Non-pigmented ciliary epithelial cell (primary cell): Measurements from ENCODE around the gene HOXD3.

DNA sequence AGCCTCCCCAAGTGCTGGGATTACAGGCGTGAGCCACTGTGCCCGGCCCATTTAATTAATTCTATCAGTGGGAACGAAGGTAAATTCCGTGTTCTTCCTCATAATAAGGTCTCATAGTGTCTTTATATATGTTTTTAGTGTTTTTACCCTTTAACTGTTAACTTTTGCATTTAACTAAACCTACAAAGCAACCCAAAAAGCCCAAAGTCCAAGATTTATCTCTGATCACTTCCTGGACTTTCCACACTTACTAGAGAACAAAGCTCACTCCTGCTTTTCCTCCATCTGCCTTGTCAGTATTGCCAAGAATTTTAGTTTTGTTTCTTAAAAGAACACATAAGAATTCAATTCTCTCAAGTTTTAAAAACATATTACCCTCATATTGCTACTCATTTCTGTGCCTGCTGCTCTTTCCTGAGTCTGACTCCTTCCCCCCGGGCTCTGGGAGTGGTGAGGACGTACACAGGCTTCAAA, 24.8 kb upstream of the GPR155 start:
- RRBS = no CpG with 5 or more reads among the region's 6 CpGs

GRCh38 chr2:174588674-174589511, 8.7 kb downstream of the WIPF1 start:
- RRBS = no CpG with 5 or more reads among the region's 7 CpGs

GRCh38 chr2:174778160-174779332, 14.3 kb upstream of the CHRNA1 start:
- RRBS = no CpG with 5 or more reads among the region's 17 CpGs

DNA sequence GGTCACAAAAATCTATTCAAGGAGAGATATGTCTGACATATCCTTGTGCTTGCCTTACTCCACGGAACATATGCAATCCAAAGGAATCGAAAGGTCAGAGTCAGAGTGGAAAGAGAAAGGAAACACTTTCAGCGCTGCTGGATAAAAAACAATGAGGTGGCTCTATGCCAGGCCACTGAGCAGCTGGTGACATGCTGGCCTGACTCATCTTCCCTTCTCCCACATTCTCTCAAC, 6.8 kb downstream of the CHN1 start:
- RRBS = no CpG with 5 or more reads among the region's 3 CpGs

- RRBS = no CpG with 5 or more reads among the region's 9 CpGs
These were observed 23.0 kb upstream of the CHN1 start for GRCh38 chr2:175028129-175028611.

- RRBS = no CpG with 5 or more reads among the region's 37 CpGs
These were observed 408.0 kb downstream of the LNPK start for GRCh38 chr2:175593681-175594796.

- RRBS = no CpG with 5 or more reads among the region's 16 CpGs
These were observed 3.2 kb upstream of the HOXD12 start for GRCh38 chr2:176096189-176096974.

- RRBS = no CpG with 5 or more reads among the region's 3 CpGs
These were observed 1.9 kb downstream of the HOXD10 start for GRCh38 chr2:176118588-176118829.

GRCh38 chr2:176118830-176119511, 2.4 kb downstream of the HOXD10 start:
- RRBS = 8% methylated on average over 4 of the region's 24 CpGs

DNA sequence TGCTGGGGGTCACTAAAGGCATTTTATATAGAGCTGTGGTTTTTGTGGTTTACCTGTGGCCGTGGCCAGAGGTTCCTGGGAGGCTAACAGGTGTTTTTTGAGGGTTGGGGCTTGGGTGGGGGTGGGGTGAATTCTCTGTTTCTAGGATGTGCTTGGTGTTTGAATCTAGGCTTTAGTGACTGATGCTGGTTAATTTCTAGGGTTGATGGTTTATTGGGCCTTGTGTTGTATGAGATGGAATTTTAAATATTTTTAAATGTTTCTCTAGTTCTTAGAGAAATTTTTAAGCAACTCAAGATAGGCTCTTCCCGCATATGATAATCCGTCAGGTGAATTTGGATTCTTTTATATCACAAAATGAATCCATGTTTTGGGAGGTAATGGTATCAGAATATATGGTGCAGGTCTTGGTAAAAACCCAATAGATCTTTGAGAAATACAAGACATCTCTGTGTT, 7.9 kb downstream of the HOXD8 start:
- RRBS = no CpG with 5 or more reads among the region's 3 CpGs

DNA sequence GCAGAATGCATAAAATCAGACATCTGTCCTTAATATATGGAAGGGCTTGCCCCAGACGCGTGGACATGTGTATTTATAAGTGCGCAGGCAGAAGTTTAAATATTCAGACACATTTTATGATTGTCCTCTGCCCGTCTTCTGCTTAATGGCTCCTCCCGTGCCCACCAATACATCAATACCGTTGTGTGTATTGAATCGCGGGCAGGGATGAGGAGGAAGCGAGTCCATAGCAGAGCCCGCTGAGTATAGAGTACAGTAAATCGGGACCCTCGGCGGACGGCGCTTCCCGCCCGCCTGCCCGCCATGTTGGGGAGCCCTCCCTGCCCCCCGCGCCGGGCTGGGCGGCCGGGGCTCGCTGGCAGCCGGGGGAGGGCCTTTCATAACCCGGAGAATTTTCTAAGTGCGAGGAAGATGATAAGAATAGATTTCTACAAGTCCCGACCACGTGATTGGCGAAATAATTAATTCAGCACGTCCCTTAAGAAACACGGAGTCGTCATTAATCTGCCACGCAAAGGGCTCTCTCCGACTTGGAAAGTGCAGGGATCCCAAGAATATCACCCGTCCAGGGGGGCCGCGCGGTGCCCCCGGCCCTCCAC, at the start of gene HOXD3:
HOXD3 (plus strand) TSS at position 490 of the 599 bp plus-strand sequence.
- RRBS = no CpG with 5 or more reads among the region's 40 CpGs

- RRBS = 5% methylated on average over 7 of the region's 26 CpGs
These were observed 6.0 kb downstream of the HOXD3 start for GRCh38 chr2:176162976-176163543.

GRCh38 chr2:176170448-176171040, 13.4 kb downstream of the HOXD3 start:
- RRBS = no CpG with 5 or more reads among the region's 1 CpG

GRCh38 chr2:176188915-176189827, 703 bp downstream of the HOXD1 start:
- RRBS = 3% methylated on average over 25 of the region's 90 CpGs

- RRBS = no CpG with 5 or more reads among the region's 20 CpGs
These were observed 440.3 kb downstream of the MTX2 start for GRCh38 chr2:176709331-176710154.

- RRBS = no CpG with 5 or more reads among the region's 7 CpGs
These were observed 468.6 kb upstream of the HNRNPA3 start for GRCh38 chr2:176743866-176744484.

DNA sequence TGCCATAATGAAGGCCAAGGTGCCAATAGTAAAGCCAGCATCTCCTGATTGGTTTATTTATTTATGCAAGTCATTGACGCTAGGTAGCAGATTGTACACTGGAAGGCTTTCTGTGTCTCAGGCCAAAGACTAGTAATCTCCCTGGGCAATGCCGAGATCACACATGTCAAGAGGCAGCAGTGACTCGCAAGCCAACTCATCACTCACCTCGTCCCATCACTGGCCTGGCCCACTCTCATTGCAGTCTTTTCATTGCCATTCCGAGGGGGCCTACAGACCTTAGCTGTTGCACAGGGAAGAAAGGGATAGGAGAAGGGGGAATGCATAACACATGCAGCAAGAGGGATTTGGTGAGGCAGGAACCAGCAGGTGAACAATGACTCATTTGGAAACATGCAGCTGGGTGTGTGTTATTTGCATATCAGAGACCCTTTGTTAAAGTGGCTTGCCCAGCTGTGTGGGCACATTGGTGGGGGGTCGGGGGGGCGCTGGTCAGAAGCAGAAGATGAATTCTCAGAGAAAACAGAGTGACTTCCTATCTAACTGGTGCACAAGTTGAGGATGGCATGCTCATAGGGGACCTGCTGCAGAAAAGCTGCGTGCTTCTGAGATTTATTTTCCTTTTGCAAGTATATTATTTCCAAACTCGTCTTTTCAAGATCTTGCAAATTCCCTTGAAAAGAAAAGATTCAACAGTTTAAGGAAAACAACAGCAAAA, 448.6 kb upstream of the HNRNPA3 start:
- RRBS = no CpG with 5 or more reads among the region's 9 CpGs

GRCh38 chr2:177219665-177220031, 7.1 kb downstream of the HNRNPA3 start:
- RRBS = no CpG with 5 or more reads among the region's 2 CpGs

DNA sequence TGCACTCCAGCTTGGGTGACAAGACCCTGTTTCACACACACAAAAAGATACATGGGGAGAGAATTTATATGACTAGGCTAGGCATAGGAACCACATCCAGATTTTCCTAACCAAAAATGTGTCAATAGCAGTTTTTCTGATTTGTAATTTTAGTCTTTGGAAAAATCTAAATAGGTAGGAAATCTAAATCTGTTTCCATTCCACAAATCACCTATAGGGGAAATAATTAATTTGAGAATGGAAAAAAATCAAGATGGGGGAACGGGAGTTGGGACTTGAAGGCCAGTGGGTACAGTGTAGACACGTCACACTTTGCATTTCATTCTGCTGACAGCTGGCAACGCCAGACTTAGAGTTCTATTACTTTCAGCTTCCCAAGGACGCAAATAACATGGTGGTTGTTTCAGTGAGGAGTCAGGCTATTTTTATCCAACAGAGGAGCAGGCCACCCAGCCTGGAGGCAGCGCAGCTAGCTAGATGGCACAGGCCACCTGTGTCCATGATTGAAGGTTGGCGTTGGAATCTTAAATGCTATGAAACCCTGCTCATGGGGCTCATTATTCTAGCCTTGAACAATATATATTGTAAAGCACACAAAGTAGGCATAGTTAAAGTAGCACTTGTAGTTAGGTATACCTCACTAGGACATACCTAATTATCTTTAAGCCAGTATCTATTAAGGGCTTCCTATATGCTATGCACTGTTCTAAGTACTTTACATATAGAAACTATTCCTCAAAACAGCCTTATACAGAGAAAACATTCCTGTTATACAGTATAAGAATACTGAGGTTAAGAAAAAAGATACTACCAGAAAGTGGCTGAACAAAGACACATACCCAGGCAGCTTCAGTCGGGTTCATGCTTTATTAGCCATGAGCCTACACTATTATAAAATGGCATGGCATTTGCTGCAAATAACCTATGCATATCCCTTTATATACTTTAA, 23.5 kb downstream of the HNRNPA3 start:
- RRBS = no CpG with 5 or more reads among the region's 7 CpGs